ReNcell CX (cell line): ENCODE measurements around a stretch of chr5.

- PRO-cap, result no peak
Observed at GRCh38 chr5:80650464-80651308, 3.8 kb upstream of the MSH3 start.

DNA sequence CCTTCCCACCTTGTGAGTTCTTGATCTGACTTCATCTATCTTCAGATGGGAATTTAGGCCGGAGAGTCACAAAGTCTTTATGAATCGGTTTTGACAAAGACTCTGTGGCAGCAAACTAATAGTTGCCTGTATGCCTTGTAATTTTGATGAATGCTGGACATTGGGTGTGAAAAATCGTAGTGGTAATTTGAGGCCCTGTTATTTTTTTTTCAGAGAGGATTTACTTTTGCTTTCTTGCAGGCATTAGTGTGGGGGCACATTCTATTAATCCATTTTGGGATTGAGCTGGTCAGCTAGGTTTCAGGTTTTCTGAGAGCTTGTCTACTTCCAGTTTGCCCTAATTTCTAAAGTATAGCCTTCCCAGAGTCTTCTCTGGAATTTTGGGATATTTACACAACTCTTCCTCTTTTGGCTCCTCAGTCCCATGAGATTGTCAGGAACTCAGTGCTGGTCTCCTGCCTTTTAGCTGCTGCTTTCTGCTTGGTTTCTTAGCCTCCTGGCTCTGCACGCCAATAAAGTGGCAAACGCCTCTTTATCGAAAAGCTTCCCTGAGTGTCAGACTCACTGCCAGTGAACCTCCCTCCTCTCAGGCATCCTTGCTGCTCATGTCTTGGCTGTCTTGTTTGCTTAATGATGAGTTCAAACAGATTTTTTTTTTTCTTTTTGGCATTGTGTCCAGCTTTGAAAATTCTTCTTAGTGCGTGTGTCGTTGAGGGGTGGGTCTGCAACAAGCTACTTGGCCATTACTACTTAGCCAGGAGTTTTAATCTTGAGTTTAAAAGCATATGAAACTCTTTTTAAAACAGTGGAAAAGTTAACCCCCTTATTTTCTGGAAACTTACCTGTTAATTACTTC, 14.7 kb downstream of the RASGRF2 start:
- PRO-cap, result no peak

- PRO-cap, result no peak
Observed at GRCh38 chr5:81212274-81212615, 20.9 kb upstream of the CKMT2 start.

GRCh38 chr5:81232419-81233053, 586 bp upstream of the CKMT2 start:
- PRO-cap, result no peak

- PRO-cap, result no peak
Observed at GRCh38 chr5:81234062-81234643, 1.0 kb downstream of the CKMT2 start.

GRCh38 chr5:81751654-81752557, 1.0 kb upstream of the SSBP2 start:
- PRO-cap, result bidirectional peak, plus-strand start at chr5:81751765, minus-strand start at chr5:81751767; bidirectional peak, plus-strand start at chr5:81751973, minus-strand start at chr5:81751980; unidirectional peak, minus-strand start at chr5:81752002

DNA sequence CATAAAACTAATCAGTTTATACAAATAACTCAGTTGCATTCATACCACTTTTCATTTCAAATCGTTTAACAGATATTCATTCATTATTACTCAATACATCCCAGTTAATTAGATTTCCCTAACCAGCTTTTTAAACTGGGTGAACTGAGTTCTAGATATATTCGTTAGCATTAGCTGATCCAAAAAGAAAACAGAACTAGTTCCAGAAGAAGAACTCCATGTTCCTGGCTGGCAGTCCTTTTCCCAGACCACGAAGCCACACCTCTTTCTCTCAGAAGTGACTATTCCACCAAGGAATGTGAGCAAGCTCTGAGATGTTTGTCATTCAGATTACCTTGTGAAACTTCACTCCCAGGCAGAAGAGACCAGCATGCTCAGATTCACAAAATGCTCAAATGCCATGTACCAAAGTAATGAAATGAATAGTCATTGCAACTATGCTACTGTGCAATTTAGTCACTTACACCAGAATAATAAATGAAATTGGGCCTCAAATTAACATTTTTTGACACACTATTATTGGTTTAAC, 4.4 kb upstream of the SSBP2 start:
- PRO-cap, result no peak

DNA sequence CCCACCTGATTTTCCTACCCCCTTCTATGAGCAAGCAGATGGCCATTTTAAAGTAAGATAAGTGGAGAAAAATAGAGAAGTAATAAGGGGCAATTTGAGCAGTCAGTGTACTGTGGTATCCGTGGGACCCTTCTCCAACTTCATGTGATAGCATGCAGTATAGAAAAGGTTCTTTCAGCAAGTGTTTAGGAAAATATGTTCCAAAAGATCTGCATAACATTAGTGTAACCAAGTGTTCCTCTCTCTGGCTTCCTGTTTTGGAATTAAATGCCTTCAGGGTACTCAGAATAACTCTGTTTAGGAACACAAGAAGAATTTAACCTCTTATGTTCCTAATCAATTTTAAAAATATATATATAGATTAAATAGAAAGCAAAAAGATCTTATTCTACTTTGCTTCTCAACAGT, 135.0 kb downstream of the ATG10 start:
- PRO-cap, result no peak

GRCh38 chr5:82348592-82349189, 70.5 kb upstream of the RPS23 start:
- PRO-cap, result no peak

- PRO-cap, result no peak
Observed at GRCh38 chr5:82396663-82397311, 118.6 kb upstream of the RPS23 start.

DNA sequence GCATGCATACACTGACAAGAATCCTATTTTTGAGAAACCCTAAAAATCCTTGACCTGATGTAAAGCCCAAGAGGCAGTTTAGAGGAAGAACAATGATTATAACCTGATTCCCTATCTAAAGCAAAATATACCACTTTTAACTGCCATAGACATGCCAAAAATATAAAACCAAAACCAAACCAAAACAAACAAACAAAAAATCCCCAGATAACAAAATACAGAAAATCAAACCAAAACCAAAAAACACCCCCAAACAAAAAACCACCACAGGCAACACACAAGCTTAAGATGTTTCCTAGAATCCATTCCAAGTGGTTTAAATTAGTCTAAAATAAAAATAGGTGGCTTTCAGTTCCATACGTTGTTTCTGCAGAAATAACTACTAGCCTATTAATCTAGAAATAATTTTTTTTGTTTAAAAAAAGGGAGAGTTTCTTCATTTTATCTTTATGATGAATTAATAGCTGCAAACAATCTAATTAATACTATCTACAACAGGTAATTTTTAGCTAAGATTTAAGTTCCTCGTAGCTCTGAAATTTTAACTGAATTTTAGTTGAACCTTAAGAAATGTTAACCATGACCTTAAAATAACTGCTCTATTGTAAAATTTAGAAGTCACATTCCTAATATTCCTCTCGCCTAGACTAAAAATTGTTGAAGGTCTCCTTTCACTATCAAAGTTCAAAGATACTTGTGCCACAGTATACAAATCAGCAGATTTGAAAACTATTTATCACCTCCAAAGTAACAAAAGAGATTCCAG, 21.6 kb downstream of the TMEM167A start:
- PRO-cap, result no peak

GRCh38 chr5:83095814-83096260, 18.5 kb downstream of the XRCC4 start:
- PRO-cap, result no peak

DNA sequence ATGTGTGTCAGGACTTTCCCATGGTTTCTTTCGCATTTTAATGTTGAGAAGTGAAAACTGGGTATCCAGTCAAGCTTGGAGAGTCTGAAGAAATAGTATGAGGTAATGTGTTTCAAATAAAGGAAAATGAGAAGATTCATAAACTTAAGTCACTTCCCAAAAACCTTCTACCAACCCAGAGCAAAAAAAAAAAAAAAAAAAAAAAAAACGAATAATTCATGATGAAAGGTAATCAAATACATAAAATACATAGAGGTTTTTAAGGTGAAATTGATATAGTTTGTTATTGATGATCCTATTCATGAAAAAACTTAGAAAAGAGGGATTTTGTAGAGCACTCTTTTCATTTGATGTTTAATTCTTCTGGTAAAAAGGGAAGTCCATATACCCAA, 187.7 kb upstream of the VCAN start:
- PRO-cap, result no peak

GRCh38 chr5:83472137-83472374, 512 bp downstream of the VCAN start:
- PRO-cap, result no peak

DNA sequence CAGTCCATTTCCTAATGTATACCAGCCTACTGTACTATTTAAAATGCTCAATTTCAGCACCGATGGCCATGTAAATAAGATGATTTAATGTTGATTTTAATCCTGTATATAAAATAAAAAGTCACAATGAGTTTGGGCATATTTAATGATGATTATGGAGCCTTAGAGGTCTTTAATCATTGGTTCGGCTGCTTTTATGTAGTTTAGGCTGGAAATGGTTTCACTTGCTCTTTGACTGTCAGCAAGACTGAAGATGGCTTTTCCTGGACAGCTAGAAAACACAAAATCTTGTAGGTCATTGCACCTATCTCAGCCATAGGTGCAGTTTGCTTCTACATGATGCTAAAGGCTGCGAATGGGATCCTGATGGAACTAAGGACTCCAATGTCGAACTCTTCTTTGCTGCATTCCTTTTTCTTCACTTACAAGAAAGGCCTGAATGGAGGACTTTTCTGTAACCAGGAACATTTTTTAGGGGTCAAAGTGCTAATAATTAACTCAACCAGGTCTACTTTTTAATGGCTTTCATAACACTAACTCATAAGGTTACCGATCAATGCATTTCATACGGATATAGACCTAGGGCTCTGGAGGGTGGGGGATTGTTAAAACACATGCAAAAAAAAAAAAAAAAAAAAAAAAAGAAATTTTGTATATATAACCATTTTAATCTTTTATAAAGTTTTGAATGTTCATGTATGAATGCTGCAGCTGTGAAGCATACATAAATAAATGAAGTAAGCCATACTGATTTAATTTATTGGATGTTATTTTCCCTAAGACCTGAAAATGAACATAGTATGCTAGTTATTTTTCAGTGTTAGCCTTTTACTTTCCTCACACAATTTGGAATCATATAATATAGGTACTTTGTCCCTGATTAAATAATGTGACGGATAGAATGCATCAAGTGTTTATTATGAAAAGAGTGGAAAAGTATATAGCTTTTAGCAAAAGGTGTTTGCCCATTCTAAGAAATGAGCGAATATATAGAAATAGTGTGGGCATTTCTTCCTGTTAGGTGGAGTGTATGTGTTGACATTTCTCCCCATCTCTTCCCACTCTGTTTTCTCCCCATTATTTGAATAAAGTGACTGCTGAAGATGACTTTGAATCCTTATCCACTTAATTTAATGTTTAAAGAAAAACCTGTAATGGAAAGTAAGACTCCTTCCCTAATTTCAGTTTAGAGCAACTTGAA, 109.6 kb downstream of the VCAN start:
- PRO-cap, result no peak

DNA sequence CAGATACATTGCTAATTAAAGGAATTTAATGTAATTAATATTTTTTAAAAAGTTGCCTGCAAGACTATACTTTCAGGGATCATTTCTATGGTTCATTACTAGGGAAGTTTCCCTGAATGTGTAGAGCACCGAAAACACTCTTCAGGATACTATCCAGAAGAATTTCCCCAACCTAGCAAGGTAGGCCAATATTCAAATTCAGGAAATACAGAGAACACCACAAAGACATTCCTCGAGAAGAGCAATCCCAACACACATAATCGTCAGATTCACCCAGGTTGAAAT, 69.2 kb downstream of the EDIL3 start:
- PRO-cap, result no peak

DNA sequence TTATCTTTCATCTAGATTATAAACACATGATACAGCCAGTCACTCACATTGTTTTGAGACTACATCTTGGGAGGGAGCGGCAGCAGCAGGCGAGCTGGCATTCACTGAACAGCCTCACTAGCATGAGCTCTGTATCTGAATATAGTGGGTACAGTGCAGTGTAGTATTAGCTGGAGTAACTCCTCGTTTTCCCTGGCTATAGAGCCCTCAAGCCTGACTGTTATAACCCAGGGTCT, 969.2 kb upstream of the COX7C start:
- PRO-cap, result no peak

DNA sequence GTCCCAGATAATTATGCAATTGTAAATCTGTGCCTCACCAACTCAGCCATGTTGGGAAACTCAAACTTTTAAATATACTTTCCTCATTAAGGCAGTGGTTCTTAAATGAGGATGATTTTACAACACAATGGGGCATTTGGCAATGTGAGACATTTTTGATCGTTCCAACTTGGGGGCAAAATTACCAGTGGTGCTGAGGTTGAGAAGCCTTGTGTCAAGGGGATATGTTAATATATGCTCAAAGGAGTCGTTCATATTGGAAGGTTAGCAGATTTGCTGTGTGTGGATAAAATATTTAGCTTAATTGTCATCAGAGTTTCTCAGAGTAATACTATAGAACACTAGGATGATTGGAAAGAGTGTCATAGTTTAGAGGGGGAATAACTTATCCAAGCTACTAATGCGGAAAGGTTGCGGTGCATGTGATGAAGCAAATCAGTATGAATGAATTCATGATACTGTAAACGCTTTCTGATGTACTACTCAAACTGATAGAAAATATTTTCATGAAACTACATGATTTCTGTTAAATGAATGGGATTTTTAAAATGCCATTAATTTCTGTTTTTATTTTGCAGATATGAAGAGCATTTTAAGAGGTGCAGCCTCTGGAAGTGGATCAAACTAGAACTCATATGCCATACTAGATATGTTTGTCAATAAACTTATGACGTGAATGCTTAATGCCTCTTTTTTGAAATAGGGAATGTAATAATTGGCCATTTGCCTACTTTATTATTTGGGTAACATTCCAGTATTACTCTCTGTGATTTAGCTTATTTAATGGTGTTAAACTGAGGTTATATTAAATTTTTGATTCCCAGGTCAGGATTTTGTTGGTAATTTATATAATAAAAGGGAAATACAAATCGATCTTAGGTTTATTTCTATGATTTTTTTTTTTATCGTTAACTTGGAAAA, 2.6 kb downstream of the COX7C start:
- PRO-cap, result no peak

DNA sequence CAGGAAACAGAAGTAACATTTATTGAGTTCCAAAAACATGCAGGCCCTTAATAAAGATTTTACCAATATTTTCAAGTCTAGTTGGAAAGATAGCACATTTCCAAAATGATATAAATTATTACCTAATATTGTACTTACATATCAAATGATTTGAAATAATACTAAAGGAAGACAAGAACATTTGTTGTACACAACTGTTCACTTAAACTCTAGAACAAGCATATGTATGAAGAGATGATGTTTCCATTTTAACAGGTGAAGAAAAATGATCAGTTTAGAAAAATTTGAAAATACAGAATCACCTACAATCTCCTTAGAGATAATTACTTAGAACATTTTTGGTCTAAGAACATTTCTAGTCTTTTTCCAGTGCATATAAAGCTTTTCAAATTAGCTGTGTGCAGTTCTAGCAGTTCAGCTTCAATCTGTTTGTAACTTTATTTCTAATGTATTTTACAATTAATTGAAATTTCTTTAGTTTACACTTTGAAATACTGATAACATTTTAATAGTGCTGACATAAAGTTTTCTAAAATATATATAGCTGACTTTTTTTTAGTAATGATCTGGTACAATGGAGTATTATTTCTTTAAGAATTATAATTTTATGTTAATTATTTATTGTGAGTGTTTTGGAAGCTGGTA, 43.5 kb downstream of the CCNH start:
- PRO-cap, result no peak

DNA sequence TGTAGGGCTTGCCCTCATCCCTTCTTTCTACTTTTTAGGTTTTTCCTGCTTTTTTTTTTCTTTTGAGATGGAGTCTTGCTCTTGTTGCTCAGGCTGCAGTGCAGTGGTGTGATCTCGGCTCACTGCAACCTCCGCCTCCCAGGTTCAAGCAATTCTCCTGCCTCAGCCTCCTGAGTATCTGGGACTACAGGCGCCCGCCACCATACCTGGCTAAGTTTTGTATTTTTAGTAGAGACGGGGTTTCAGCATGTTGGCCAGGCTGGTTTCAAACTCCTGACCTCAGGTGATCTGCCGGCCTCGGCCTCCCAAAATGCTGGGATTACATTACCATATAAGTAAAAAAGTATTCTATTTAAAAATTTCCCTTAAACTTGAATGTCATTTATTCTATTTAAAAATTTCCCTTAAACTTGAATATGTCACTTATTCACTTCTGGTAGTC, 37.5 kb downstream of the CCNH start:
- PRO-cap, result no peak